Parotid gland (tissue), 1 donor: ENCODE measurements around a stretch of chr1.

GRCh38 chr1:206578066-206578868 is 34.0 kb downstream of the EIF2D start:
- PRO-cap = no peak

- PRO-cap = no peak
Measured at GRCh38 chr1:206587060-206587807, 25.0 kb downstream of the EIF2D start.

- PRO-cap = no peak
Measured at GRCh38 chr1:206653772-206654465, 18.6 kb downstream of the DYRK3 start.

DNA sequence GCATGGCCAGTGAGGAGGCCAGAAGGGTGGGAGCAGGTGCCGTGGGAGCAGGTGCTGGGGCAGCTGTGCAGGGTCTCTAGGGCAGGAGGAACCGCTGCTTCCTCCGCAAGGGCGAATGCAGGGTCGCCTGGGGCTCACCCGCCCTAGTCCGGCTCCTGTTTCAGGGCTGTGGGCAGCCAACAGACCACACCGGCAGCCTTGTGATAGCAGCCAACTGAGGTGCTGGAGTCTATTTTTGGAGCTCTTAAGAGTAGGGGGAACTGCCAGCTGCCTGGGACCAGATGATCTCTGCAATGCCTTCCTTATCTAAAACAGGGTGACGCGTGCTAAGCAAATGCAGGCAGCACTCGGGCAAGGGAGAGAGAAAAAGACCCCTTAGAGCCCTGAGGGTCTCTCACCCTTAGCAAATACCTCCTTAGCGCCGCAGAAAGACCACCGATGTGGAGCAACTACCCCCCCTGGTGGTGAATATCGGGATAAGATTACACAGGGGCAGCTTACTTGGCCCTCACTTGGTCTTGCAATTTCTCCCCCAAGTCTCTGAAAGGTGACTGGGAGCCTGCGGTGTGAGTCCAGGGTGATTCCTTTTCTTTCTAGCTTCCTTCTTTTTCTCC is 20.7 kb upstream of the MAPKAPK2 start:
- PRO-cap = no peak

DNA sequence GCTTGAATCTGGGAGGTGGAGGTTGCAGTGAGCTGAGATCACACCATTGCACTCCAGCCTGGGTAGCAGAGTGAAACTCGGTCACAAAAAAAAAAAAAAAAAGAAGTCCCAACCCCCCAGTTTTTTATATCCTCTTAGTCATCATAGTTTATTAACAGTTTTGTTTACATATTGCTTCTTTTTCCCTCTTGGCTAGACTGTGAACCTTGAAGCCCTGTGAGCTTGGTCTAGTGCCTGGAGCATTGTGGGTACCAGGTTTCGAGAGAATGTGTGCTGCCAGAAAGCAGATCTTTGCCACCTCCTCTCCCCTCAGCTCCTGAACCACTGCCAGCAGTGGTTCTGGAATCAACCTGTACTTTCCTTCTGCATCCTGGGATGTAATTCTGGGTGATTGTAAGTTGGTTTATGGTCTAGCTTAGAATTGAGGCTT is 30.0 kb downstream of the MAPKAPK2 start:
- PRO-cap = no peak

DNA sequence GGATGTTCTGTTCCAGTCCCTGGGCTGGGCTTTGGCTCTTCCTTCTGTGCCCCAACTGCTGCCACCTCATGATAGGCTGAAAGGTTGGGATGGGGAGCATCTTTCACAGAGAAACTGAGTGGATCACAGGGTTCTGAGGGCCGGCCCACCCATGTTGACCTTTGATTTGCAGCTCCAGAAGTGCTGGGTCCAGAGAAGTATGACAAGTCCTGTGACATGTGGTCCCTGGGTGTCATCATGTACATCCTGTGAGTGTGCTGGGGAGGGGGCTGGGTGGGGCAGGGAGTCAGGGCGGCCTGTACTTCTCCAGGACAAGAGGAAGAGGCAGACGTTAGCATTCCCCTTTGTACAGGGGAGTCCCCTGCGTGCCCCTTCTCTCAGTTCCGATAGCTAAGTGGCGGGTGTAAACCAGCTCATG is 40.0 kb upstream of the IL19 start:
- PRO-cap = no peak

GRCh38 chr1:206865904-206866504 is 581 bp downstream of the IL20 start:
- PRO-cap = no peak

GRCh38 chr1:206905322-206906151 is 8.3 kb downstream of the IL24 start:
- PRO-cap = no peak

DNA sequence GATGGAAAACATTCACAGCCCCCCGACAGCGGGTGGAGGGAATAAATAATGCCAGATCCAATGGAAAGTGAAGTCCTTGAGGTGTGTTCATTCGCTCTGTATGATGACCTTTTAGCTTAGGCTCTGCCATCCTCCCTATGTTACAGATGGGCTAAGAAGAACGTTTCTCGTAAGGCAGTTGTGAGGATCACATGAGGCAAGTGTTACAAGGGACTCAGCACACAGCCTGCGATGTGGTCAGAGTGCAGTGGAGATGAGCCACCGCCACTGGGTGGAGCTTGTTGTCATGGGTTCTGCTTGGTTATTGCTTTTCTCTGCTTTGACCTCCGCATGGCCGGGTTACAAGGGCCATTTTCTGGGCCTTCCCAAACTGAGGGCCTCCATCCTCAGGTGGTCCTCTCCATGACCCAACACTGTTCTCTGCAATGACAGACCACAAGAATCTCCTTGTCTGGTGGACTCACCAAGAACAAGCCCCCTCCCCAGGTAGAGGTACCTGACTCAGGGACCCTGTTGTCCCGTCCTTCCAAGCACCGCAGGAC is 3.6 kb upstream of the FCMR start:
- PRO-cap = no peak

GRCh38 chr1:206929965-206930827 is 8.5 kb upstream of the FCMR start:
- PRO-cap = unidirectional peak, minus-strand start at chr1:206930415

GRCh38 chr1:206934251-206934809 is 11.9 kb downstream of the PIGR start:
- PRO-cap = no peak

DNA sequence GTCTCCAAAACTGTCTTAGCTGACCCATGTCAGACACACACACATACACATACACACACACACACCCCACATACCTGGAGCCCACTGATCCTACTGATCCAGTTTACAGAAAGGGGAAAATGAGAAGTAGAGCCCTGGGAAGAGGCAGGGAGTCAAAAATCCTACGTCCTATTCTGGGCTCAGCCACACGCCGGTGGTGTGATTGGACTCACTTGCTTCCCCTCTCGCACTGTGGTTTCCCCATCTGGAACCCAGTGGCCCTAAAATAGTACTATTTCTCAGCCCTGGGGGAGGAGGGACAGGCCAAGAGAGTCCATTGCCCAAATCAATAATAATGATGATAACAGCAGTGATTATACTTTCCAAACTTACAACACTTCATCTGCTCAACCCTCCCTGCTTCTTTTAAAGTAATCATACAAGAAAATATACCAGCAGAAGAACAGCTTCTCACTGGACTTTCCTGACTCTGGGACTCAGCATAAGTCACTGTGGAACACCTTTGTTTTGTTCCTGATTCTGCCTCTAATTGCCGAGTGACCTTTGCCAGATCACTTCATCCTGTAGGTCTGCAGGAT is 3.0 kb upstream of the PIGR start:
- PRO-cap = no peak

GRCh38 chr1:206953558-206954022 is 7.3 kb upstream of the PIGR start:
- PRO-cap = no peak

- PRO-cap = no peak
Measured at GRCh38 chr1:206955263-206955658, 9.0 kb upstream of the PIGR start.

DNA sequence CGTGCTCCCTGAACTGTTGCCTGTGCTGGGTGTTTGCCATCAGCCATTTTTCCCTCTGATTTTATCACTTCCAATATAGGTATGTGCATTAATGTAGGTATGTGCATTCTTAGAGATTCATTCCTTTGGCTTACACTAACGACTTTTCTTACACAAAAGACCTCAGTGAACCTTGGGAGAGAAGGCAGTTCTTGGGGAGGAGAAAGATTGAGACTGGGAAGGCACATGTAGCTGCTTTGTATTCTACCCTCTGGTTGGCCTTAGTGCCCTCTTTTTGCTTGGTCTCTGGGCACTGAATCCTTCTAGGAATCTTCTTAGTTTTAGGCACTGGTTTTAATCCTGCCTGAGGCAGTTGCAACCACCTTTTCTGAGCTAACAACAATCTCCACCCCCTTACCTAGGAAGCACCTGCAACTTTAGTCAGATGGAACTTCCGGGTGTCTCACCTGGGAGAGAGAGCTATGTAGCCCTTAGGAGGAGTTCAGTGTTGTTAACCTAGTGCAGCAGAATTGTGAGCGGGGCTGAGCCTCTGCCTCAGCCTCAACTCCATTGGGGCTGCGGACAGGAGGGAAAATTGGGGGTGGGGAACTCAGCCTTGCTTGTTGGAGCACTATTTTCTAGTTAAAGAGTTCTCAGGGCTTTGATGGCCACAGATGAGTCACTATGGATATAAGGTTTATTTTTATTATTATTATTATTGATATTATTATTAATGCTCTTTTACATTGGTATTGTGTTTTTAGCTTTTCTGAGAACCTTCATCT is 30.8 kb downstream of the C1orf116 start:
- PRO-cap = no peak

DNA sequence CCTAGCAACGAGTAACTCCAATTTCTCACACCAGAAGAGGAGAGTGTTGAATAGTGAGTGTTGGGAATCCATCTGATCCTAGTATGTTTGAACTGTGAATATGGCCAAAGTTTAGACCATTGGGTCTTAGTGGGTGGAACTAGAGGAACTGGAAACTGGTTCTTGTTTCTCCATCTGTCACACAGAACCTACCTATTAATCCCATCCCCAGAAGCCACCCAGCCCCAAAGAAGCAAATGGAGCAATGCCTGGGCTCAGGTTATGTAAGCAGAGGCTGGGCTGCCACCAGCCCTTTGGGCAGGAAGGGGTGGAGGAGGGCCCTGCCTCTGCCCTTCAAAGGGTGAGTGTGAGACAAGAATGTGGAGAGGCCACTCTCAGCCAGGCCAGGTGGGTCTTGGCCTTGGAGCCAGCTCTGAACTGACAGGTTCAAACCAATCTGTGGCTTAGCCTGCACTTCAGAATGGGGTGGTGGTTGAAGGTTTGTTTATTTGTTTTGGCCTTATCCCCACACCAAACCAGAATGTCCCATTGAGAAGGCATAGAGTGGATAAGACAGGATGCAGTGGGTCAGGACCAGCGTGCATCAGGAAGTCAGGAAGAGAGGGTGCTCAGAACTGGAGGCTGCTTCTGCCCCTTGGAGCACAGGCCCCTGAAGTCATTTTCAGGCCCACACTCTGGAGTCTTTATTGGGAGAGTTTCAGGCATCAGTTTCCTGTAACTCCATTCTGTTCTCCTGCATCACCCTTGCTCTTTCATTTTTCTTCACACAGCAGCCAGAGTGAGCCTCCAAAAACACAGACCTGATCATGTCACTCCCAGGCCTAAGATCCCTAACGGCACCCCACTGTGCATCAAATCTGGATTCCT is 29.8 kb downstream of the C1orf116 start:
- PRO-cap = unidirectional peak, plus-strand start at position 594 of the sequence

- PRO-cap = no peak
Measured at GRCh38 chr1:207031491-207032338, 841 bp downstream of the C1orf116 start.

DNA sequence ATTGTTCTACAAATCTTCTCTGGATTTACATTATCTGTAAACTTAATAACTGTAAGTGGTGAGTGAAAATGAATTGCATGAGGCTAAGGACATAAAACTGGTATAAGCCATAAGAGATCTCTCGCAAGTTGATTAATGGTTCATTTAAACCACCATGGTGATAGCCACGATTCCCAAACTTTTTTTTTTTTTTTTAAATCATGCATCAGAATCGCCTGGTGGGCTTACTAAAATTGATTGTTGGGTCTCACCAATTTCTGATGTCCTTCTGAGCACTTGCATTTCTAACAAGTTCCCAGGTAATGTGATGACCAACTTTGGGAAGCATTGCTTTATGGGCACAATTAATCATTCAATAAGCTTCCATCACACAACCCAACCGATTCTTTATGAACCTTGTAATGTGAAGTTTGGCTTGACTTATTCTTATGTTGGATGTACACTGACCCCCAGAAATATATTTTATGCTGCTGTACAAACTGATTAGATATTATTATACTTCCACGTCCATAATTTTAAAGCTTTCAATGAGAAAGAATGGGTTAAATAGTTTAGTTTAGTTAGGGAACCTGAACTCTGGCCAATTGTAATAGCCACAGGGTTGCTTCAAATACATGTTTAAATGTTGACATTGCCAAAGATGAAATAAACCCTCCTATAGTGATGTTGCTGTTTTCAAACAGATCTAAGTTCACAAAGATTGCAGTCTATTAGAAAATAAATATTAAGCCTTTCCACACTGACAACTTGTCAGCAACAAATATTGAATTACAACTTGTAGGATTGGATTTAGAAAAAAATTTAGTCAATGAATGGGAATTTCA is 8.0 kb downstream of the YOD1 start:
- PRO-cap = no peak

- PRO-cap = no peak
Measured at GRCh38 chr1:207067107-207068541, 14.5 kb downstream of the PFKFB2 start.

- PRO-cap = no peak
Measured at GRCh38 chr1:207101979-207102639, 1.9 kb upstream of the C4BPA start.